Peripheral blood mononuclear cell (primary cell): ENCODE measurements around the gene SERPINA10.

- PRO-cap, 8 experiments: no peak in any of the 8 experiments
These were observed 86.5 kb downstream of the CHGA start for GRCh38 chr14:93009248-93009985.

DNA sequence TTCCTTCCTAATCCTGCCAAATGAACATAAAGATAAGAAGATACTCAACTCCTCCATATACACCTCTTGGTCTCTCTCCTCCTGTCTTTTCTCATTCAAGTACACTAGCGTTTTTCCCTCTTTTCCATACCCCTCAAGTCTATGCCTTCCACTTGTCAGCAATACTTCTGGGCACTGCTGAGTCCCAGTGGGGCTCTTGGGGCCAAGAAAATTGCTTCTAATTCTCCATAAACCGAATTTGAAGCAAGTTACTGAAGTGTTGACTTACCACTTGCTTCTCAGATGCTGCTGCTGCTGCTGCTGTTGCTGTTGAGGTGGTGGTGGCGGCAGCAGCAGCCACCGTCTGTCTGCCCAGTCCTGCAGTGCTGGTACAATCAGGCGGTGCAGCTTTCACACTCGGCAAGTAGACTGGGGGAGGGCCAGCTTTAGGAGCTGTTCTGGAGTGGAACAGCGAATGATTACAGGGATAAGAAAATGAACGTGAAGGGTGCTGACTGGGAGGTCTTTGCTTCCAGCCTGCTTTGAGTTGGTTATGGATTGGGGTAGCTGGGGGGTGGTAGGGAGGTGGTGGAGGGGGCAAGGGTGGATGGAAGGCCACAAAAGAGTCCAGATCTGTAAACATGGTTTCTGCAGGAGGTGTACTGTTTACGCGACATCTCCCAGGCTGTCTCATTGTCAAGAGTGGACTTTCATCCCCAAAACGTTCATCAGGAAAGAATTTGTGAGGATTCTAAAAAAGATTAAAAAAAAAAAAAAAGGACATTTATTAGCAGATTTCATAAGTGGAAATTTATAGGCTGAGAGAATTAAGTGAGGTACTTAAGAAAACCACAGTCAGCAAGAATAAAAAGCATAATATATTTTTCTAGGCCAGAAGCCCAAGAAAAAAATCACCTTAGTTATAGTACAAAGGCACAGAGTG is 38.8 kb downstream of the UBR7 start:
- PRO-cap, 8 experiments: no peak in any of the 8 experiments

GRCh38 chr14:93288212-93289152 is 44.4 kb downstream of the BTBD7 start:
- PRO-cap, 8 experiments: no peak in any of the 8 experiments

DNA sequence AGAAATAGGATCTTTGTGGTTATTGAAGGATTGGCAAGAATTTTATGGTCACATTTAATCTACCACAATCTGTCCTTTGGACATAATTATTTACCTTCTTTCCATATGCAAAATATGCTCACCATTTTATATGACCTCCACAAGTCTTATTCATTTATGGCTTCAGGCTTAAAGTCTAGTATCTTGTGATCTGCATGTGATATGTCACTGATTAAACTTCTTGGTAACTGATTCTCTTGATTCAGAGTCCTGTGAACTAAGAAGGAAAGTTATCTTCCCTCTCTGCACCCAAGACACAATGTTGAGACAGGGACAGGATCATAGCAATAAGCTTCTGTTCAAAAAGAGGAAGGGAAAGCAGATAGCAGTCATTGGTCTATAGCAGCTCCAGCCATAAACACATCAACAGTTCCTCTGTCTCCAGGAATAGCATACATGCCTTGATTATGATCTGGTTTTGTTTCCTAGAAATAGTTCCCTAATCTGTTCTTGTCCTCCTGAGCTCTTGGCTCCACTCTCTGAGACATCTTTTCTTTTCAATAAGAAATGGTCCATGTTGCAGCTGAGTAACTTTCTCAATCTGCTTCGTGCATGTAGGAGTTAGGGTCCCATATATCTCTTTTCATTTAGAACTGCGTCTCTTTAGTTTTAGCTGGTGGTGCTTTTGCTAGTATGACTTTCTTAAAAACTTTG is 103.2 kb downstream of the UNC79 start:
- PRO-cap, 8 experiments: peak in 7 of 8 experiments; most common minus-strand start position 300 of the sequence (in 7)

GRCh38 chr14:93688250-93689104 is 99.8 kb downstream of the PRIMA1 start:
- PRO-cap, 8 experiments: no peak in any of the 8 experiments

- PRO-cap, 8 experiments: peak in 5 of 8 experiments; most common plus-strand start chr14:93971223 (in 4); most common minus-strand start chr14:93971092 (in 3)
These were observed 5.4 kb downstream of the ASB2 start for GRCh38 chr14:93970852-93971517.

DNA sequence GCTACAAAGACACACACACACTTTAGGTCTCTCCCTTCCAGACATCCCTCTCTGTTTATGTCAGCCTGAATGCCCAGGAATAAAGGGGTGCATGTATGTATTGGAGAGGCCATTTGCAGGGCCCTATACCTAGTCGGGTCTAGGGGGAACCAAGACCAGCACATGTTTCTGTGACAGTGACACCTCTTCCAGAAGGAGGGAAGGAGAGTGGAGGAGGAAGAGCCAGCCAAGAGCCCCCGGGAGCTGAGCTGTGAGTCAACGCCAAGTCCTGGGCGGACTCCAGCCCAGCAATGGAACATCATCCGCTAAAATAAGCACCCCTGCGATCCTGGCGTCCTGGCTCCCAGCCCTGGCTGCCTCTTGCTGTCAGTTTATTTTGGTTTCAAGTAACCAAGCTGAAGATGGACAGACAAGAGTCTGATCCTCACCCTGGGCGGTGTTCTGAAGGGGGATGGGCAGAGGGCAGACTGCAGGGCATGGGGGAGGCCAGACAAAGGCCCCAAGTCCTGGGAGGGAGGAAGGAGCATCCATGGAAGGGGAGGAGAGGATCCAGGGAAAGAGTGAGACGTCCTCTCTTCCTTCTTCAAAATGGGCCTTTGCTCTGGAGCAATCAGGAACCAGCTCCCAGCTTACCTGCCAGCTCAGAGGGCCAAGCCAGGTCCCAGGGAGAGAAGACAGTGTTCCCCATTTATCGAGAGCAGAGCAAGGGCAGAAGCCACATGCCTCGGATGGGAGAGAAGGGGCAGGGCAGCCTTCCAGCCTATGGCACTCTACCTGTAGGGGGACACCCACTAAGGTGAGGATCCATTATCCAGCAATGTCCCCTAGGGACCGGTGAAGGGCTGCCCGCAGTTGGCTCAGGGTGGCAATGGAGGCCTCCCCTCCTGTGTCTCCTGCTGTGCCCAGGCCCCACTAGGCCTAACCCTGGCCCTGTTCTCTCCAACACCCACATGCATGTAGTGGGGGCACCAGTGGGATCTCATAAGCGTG is 4.6 kb upstream of the ASB2 start:
- PRO-cap, 8 experiments: no peak in any of the 8 experiments

- PRO-cap, 8 experiments: peak in 1 of 8 experiments; most common minus-strand start chr14:94042554 (in 1)
These were observed 16.3 kb downstream of the OTUB2 start for GRCh38 chr14:94042489-94042882.

- PRO-cap, 8 experiments: peak in 2 of 8 experiments; most common minus-strand start chr14:94050743 (in 2)
These were observed 24.2 kb downstream of the OTUB2 start for GRCh38 chr14:94050351-94050808.

DNA sequence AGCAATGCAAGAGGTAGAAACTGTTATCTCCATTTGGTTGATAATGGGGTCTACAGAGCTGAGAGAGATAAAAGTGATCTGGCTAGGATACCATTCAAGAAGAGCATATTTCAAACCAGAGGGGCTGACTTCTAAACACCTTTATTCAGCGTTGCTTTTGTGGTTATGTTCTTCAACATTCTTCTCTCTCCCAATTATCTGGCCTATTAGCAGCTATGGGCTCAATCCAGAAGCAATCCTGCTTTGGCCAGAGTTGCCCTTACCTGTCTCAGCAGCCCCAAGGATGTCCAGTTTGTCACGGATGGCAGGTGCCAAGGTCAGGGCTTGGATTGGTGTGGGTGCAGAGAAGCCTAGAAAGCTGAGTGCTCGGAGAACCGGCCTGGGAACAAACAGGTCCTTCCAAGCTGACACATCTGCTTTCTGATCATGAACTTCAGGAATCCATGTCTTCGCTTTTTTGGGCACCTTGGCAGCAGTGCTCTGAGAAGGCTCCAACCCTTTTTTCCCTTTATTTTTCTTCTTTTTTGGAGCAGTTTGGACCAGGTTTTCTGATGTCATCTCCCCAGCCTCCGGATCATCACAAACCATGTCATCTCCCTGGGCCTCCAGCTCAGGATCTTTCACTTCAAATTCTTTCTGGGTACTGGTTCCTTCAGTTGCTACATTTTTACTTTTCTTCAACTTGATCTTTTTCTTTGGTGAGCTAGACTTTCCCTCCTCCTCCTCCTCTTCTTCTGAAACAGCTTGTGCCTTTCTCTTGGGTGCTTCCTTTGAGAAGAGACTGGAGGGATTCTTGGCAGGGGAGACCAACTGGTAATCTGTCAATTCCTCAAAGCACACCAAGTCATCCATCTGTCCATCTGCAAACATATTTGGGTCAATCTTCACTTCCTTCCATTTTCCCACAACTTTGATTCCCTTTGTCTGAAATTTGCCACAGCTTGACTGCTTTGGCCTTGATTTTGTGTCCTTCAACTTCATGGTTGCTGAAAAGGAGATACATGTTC is 1.9 kb downstream of the DDX24 start:
- PRO-cap, 8 experiments: peak in 5 of 8 experiments; most common minus-strand start position 507 of the sequence (in 2)

GRCh38 chr14:94080077-94081031 is 648 bp downstream of the DDX24 start:
- PRO-cap, 8 experiments: peak in 8 of 8 experiments; most common plus-strand start chr14:94080634 (in 8); most common minus-strand start chr14:94080300 (in 3)

DNA sequence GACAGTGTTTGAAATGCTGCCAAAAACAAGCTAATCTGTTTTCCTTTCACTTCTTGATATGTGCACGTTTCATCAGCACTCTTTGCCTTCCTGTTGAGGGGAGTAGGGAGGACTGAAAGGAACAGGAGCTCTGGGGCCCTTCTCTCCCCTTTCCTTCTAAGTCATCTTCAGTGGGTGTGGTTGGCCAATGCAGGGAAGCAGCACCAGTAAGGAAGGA is 12.1 kb upstream of the PPP4R4 start:
- PRO-cap, 8 experiments: no peak in any of the 8 experiments

- PRO-cap, 8 experiments: no peak in any of the 8 experiments
These were observed at the start of gene SERPINA10 for GRCh38 chr14:94292995-94293596. SERPINA10 (minus strand) TSS chr14:94293268.

GRCh38 chr14:94378110-94379087 is 10.0 kb downstream of the SERPINA1 start:
- PRO-cap, 8 experiments: no peak in any of the 8 experiments

- PRO-cap, 8 experiments: no peak in any of the 8 experiments
These were observed 5.8 kb upstream of the SERPINA9 start for GRCh38 chr14:94481665-94482297.

DNA sequence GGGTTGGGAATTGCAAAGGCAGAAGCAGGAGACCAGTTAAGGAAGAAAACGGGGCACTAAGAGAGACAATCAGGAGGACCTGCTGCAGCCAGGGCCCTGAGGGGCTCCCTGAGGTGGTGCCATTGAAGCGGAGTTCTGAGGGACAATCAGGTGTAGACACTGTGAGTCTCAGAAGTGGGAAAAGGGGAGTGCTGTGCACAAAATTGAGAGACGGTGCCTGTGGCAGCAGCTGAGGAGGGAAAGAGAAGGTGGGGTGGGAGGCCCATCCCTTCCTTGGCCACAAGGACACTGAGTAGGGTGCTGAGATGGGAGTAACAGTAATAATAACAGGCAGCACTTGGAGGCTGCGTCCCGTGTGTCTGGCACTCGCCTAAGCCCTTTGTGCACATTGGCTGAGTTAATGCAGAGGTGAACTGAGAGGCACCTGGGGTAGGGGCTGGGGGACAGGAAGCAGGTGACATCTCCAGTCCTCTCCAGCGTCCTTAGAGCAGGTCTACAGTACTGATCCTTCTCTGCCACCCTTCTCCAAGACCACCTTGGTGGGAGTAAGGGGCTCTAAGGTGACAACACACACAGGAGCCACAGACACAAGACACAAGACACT is 14.9 kb upstream of the SERPINA3 start:
- PRO-cap, 8 experiments: no peak in any of the 8 experiments

DNA sequence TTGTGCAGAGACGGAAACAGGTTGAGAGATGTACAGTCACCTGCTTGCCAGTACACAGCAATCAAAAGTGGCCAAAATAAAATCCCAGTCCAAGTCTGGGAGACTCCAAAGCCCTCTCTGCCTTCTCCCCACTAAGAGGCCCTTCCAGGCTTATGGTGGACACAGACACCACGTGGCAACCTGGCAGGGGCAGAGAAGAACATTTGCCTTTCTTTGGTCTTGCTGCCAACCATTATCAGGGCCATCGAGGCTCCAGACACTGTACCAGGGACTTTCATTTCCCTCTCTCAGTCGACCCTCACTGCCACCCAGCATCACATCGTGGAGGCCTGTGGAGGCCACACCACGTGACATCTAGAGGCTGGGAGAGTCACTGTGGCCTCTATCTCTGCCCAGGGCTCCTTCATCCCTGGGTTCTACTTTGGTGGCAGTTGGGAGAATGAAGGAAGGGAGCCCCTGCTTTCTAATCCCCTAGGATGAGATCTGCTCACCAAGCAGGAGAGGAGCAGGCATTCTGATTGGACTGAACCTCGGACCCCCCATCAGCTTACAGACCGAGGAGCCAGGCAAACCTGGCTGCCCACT is 1.5 kb downstream of the SERPINA3 start:
- PRO-cap, 8 experiments: no peak in any of the 8 experiments

DNA sequence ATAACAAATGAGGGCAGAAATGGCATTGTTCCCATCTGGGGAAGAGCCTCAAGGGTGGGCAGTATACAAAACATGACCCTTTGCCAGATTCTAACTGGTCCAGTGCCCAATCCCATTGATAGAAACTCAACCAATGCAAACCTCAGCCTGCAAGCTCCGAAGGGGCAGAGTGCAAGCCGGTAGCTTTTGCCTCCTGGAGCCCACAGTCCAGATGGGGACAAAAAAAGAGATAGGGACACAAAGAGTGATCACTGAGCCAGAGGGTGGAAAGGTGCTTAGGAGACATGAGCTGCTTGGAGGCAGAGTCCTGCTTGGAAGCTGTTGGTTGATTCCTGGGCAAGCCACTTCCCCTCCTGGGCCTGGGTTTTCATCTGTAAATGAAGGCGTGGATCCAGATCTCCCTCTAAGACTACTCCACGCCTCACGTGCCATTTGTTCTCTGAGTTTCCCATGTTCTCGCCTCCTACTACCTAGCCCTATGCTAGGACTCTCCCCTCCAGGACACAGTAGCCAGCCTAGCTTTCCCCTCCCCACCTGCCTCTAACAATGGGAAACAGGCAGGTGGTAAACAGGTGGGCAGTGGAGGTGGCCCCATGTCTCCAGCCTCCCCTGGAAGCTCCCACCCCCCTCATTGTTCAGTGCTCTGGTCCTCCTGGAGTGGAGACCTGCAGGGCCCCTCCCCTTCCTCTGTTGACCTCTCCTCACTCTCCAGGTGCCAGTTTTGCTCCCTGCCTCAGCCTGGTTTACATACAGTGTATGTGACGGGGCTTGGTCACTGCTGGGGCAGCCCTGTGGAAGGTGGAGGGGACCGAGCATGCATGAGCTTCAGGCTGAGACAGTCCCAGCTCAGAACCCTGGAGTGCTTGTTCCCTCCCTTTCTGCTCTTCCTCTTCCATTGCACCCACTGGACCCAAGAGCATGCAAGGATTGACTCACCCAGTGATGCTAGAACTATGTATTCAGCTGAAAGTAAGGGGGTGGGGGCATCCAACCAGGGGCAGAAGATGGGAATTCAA is 3.8 kb downstream of the SERPINA3 start:
- PRO-cap, 8 experiments: no peak in any of the 8 experiments

GRCh38 chr14:94768272-94768859 is 1.5 kb downstream of the GSC start:
- PRO-cap, 8 experiments: peak in 1 of 8 experiments; most common plus-strand start chr14:94768527 (in 1); most common minus-strand start chr14:94768516 (in 1)

DNA sequence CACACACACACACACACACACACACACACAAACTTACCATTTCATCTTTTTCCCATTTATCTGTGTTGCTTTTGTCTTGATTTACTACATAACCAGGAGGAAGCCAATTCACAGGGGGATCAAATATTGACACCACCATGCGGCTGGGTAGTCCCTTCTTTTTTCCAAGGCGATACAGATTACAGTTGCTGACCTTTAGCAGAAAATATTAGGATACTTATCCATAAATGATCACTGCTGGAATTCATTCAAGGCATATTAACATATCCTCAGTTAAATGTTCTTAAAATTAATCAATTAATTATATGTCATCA is 57.6 kb downstream of the DICER1 start:
- PRO-cap, 8 experiments: no peak in any of the 8 experiments